SEM (cell line): ENCODE data around the genes SORBS1 and LCOR.

DNA sequence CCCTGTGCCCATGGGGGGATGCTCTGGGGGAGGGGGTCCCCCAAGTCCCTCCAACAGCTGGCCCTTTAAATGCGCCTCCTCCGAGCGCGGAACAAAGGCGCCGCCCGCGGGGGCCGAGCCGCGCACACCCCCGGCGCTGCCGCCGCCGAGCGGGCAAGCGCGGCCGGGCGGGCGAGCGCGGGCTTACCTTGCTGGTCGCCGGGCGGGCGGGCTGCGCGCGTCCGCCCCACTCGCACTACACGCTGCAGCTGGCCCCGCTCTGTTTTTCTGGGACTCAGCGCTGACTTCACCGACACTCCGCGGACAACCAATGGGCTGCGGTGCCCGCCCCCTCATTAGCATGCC, at the start of gene SORBS1:
Gene SORBS1 (minus strand): TSS at position 239 of the 345 bp plus-strand sequence.
- PRO-cap = bidirectional peak, plus-strand start outside the sequence, minus-strand start at position 267 of the sequence

DNA sequence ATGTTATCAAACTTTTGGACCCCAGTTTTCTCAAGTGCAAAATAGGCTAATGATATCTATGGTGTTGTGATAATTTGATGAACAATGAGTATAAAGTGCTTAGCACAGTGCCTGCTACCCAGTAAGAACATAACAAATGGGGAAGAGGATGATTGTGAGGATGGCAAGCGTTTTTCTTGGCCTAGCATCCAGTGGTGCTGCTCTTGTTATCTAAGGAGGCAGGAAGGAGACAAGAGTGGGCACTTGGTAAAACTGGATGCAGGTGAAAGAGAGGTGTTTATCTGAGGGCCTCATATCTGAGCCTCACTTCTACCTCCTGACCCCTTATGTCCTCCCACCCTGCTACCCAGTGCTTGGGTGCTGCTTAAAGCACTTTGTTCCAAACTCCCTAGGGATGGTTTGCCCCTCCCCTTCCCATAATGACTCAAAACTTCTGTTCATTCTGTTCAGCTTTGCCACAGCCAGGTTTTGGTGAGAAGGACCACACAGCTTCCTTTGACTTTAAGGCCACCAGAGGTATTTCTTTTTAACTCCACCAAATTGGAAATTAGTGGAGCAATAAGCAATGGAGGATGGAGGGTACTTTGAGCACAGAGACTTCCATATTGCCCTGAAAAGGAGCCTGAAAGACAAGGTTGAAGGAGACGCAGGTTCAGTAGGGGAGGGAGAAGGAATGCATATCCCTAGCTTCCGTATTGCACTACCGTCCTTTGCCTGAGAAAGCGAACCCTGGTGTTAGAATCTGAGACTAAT, 30.0 kb downstream of the ENTPD1 start:
- PRO-cap = no peak

- PRO-cap = no peak
These were observed 471 bp upstream of the CCNJ start for GRCh38 chr10:96042961-96043263.

GRCh38 chr10:96130629-96131204, 620 bp downstream of the ZNF518A start:
- PRO-cap = bidirectional peak, plus-strand start at chr10:96130843, minus-strand start at chr10:96130734

GRCh38 chr10:96269777-96270379, 1.5 kb downstream of the BLNK start:
- PRO-cap = no peak

DNA sequence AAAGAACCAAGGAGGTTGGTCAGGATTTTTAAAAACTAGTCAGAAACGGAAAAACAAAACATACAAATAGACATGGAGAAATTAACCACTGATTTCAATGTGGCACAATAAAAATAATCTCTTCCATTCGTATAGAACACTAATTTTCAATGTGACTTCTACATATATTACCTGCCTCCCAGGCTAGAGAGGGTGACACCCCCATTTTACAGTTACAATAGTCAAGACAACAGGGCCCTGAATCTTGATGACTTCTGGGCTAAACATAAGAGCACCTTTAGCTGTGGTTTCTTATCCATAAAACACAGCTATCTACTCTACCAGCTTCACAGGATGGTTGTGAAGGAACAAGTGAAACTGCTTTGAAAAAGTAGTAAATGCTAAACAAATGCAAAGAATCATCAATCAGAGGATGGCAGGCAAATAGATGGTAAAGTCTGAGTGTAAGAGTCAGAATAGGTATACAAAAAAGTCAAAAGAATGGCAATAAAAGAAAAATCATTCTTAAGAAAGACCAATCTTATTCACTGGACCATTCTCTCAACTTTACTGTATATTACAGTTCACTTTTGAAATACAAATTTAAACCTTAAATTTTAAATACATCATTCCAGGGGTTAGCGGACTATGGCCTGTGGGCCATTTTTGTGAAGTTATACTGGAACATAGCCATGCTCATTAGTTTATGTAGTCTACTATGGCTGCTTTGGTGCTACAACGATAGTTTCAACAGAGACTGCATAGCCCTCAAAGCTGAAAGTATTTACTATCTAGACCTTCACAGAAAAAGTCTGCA, 3.7 kb upstream of the TLL2 start:
- PRO-cap = no peak

- PRO-cap = no peak
These were observed 8.1 kb upstream of the TLL2 start for GRCh38 chr10:96521602-96522480.

DNA sequence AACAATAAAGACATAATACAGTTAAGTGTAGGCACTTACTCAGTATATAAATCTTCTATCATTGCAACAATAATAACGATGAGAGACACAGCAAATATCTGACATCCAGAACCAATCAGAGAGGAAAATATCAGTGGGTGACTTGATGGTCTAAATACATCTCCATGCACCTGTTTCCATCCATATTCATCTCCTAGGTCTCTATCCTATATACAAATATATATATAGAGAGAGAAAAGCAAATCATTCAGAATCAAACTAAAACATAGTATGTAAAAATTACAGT, 35.7 kb downstream of the TM9SF3 start:
- PRO-cap = no peak

- PRO-cap = no peak
These were observed 34.0 kb downstream of the TM9SF3 start for GRCh38 chr10:96552678-96553318.

DNA sequence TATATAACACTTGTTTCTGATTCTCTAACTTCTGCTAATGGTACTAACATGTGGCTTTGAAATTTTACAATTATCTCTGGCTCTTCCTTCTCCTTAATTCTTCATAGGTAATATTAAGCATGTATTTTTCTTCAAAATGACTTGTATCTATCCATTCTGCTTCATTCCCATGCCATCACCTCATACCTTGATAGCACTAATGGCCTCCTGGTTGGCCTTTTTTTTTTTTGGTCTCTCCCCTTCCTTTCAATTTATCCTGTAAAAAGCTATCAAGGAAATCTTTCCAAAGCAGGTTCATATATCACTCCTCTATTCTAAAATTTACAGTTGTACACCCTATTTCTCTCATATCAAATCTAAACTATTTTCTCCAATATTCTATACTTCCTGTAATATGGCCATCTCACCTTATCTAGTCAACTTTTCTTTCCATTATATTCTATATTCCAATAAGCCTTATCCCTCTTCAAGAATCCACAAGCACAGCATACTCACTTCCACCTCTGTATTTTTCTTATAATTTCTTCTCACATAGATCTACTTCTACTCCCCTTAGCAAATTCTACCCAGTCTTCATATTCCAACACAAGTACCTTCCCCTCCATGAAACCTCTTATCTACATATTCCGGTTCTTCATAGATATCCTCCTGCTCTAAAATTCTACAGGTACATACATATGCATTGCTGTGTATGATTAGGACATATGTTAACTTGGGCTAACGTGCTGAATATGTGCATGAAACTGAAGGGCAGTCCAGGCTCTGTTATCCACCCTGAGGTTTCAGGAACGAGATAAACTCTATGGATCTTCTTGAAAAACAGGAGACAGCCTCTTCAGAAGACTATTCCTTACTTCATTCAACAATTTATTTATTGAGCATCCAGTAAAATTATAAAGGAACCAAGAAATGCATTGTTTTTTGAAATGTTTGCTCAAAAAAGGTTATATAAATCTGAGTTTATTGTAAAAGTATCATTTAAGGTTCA, 31.7 kb downstream of the TM9SF3 start:
- PRO-cap = no peak

DNA sequence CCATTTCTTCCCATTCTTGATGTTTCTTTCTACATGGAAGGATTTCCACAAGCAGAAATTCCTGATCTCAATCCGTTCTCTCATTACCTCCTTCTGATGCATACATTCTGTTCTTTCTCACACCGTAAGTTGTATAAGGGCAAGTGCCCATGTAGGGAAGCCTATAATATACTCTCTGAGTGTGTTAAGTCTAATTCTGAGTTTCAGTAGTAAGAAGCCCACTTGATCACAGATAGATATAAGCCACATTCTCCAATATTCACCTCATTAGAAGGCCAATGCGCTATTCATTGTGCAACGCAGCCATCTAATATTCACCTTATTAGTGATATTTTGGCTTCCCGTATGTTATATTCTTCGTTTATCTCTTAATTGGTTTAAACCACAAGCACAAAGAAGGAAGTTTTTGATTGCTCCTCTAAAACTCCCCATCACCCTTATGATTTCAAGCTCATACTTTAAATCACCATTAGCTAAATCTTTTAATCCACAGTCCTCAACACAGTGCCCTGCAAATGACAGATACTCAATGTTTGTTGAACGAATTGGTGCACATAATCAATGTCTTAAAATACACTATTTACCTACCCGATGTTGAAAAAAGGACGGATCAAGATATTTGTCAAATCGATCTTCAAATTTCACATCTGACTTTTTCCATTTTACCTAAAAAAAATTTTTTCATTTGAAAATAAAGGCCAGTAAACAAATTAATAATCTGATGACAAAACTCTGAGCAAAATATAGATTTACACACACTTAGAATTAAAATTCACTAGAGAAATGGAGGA, 27.5 kb downstream of the TM9SF3 start:
- PRO-cap = no peak

GRCh38 chr10:96587248-96588030, 627 bp upstream of the TM9SF3 start:
- PRO-cap = bidirectional peak, plus-strand start at chr10:96587355, minus-strand start at chr10:96587444; bidirectional peak, plus-strand start at chr10:96587873, minus-strand start at chr10:96587597

DNA sequence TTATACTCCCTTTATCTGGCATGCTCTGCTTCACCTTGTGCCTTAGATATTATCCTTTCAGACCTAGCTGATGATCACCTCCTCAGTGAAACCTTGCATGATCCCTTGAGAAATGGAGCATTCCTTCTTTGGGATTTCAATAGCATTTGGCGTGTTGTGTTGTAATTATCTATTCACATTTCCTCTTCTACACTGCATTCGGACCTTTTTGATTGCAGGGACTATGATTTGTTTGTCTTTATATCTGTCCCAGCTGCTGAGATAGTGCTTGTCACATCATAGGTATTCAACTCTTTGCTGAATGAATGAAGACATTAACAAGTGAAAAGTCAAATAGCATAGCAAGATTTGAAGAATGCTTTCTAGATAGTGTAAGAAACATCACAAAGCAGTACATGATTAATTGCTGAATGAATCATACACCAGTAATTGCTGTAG, 1.9 kb upstream of the TM9SF3 start:
- PRO-cap = no peak

DNA sequence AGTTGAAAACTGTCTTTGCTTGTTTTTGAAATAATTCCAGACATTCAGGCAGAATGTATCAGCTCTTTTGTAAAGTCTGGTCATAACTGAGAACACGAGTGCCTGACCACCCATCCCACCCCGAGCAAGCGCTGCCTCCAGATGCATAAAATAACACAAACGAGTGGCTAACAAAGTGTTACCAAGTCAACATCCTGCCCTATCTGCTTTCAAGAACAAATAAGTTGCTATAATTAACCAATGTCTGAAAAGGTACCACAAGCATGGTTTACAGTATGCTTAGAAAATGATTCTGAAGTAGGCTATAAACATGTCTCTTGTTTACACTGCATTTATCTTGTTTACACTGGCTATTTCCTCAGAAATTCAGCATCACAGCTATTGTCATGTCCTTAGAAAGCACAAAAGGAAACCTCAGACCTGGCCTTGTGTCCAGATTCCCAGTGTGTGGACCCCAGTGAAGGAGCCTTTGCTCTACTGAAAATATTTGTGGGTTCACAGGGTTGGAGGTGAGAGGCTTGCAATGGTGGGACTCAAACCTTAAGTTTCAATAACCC, 49.5 kb downstream of the PIK3AP1 start:
- PRO-cap = no peak

DNA sequence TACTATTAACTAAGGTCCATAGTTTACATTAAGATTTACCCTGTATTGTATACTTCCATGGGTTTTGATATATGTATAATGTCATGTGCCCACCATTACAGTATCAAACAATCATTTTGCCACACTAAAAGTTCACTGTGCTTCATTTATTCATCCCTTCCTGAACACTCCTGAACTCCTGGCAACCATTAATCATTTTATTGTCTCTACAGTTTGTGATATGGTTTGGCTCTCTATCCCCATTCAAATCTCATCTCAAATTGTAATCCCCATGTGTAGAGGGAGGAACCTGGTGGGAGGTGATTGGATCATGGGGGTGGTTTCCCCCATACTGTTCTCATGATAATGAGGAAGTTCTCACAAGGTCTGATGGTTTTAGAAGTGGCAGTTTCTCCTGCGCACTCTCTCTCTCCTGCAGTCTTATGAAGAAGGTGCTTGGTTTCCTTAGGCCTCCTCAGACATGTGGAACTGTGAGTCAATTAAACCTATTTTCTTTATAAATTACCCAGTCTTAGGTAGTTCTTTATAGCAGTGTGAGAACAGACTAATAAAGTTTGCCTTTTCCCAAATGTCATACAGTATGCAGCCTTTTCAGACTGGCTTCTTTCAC, 16.9 kb upstream of the PIK3AP1 start:
- PRO-cap = unidirectional peak, plus-strand start at position 360 of the sequence

DNA sequence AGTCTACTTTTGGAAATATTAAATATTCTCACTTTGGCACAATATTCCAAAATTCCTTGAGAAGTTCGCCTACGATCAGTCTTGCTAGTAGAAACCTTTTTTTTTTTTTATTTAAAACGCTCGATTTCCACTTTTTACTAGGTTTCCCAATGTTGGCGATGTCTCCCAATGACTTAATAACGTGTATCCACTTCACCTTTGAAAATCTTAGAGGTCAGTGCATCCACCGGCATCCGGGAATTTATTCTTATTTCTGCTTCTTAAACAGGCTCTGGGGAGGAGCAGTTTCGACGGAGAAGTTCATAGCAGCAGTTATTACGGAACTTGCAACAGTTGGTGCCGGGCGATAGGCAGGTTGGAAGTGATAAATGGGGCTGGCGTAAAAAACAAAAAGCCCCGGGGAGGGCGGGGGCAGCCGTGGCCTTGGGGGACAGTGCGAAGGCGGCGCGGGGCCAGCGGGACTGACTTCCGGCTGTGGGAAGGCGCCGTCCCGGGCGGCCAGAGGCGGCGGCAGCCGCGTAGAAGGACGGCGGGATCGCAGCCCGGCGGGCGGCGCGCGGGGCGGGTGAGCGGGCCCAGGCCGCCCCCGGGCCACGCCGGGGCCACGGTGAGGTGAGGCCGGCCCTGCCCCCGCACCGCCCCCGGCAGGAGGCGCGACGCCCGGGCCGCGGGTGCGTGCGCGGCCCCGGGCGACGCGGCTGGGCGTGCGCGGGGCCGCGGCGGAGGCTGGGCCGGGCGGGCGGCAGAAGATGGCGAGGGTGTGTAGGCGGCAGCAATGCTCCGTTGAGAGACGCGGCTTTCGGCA, at the start of gene LCOR:
Gene LCOR (plus strand): TSS at position 745 of the 805 bp plus-strand sequence.
- PRO-cap = bidirectional peak, plus-strand start at position 745 of the sequence, minus-strand start at position 363 of the sequence

- PRO-cap = no peak
These were observed 22.0 kb downstream of the ARHGAP19 start for GRCh38 chr10:97270437-97270909.

- PRO-cap = bidirectional peak, plus-strand start at chr10:97333801, minus-strand start at chr10:97333816
These were observed 1.2 kb downstream of the FRAT2 start for GRCh38 chr10:97332902-97334099.

DNA sequence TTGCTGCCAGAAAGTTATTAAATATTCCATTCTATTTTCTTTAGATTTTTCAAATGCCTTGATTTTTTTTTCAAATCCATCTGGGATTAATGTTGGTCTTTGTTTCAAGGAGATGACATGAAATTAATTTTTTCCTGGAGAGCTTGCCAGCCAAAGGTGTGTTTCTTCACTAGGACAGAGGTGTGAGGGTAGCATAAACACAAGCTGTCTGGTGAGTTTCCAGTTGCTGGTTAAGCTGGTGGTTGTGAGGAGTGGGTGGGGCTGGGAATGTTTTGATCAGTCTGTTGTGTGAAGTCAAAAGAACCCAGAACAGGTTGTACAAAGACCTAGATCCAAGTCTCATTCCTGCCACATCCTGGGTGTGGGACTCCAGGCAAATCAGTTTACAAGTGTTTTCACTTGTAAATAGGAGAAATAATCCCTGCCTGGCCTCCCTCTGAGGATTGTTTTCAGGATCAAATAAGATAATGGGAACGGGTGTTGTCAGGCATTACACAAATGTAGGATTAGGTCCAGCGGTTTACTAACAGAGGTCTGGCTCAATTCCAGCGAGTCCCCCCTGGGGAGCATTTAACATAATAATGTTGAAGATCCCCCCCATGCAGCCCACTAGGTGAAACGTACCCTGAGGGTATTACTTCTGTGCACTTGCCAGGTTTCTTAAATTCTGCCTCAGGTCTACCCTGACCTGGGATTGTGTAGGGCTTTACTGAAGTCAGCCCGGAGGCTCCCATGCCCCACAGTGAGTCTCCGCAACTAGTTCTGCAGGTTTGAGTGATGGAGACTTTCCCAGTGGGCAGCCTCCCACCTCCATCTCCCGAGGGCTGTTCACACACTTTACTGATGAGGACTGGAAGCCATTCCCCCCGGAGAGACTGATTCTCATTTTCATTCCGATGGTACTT, 2.5 kb upstream of the FRAT2 start:
- PRO-cap = no peak

GRCh38 chr10:97418050-97418544, 7.9 kb upstream of the PGAM1 start:
- PRO-cap = unidirectional peak, plus-strand start at chr10:97418428